Mucosa of descending colon (tissue), 1 donor: Measurements from ENCODE around the gene RPS6KA5.

DNA sequence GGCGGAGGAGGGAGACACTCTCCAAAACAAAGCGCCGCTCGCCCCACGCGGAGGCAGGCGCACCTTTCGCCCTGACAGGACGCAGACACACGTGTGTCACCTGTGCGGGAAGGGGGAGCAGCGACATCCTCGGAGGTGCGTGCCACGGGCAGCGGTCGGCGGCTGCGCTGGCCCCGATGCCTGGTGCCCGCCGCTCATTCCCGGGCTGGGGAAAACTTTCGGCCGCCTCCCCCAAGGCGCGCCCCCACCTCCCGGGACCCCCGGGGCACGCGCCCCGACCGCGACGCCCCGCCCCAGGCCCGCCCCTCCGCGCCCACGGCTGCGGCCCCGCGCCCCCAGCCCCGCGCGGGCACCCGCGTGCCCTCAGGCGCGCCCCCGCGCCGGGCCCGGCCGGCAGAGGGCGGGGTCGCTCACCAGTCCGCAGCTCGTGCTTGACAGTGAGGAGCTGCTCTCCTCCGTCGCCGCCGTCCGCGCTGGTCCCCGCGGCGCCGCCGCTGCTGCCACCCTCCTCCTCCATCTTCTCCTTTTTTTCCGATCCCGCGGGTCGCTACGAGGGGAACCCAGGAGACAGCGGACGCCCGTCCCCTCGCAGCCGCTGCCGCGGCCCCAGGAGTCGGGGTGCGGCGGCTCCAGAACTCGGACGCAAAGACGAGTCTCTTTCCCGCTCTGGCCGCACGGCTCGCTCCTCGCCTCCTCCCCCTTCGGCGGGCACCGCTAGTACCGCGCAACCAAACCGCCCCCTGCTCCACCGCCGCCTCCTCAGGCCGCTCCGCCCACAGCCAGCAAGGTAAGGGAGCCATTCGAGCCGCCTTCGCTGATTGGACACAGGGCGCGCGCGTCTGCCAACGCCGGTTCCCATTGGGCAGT is at the start of gene RPS6KA5:
Gene RPS6KA5, minus strand, starts transcription at position 724 of the 867 bp plus-strand sequence.
- PRO-cap: bidirectional peak, plus-strand start at position 416 of the sequence, minus-strand start at position 279 of the sequence; unidirectional peak, minus-strand start at position 650 of the sequence

DNA sequence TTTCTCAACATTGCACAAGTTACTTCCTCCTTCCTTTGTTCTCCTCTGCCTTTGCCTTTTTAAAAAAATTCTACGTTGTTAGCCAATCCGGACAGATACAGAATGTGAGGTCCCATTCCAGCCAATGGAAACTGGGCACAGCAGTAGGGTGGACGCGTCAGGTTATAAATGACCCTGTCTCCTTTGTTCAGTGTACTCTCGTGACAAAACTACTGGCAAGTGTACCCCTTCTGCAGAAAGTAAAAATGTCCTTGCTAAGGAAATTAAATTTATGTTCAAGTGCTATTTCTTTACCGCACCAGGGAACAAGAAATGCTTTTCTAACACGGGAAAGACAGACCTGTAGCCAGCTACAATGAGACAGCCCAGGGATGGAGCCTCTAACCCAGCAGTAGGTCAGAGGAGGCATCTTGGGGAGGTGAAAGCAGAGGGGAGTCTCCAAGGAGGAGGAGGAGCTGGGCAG is 26.2 kb upstream of the DGLUCY start:
- PRO-cap: unidirectional peak, plus-strand start at position 193 of the sequence

DNA sequence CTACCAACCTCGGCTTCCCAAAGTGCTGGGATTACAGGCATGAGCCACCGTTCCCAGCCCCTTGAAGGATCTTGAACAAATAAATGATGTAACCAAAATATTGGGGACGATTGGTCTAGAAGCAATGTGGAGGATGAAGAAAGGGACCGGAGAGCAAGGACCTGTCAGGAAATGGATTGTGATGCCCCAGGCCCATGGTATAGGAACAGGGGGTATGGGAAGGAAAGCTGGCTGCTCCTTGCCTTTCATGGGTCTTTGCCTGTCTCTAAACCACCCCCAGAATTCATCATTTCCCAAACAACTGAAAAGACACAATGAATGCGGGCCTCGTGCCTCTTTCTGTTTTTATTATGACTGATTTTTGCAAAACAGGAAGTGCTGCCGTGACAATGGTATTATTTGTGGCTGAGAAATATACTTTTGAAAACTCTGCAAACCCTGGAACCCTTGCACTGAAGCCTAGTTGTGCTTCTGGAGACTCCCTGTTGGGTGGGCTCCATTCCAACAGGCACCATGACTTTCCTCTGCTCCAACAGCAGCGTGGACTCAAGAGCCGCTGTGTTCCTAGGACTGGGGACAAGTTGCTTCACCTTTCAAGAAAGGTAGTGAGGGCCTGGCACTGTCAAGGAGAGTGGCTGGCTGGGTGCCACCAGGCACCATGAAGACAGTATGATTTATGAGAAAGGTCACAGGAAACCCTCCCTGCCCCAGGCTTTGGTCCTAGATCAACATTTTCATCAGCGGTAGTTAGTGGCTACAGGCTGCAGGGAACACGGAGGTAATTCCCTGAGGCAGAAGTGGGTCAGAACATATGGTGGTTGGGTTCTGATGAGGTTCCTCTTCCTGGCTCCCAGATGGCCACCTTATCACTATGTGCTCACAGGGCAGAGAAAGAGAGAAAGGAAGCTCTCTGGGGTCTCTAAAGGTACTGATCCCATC is 4.8 kb upstream of the DGLUCY start:
- PRO-cap: no peak

GRCh38 chr14:91202213-91202948 is 42.1 kb downstream of the GPR68 start:
- PRO-cap: no peak

- PRO-cap: unidirectional peak, plus-strand start at chr14:91241981; bidirectional peak, plus-strand start at chr14:91242146, minus-strand start at chr14:91242087
These were observed 2.9 kb downstream of the GPR68 start for GRCh38 chr14:91241202-91242310.

DNA sequence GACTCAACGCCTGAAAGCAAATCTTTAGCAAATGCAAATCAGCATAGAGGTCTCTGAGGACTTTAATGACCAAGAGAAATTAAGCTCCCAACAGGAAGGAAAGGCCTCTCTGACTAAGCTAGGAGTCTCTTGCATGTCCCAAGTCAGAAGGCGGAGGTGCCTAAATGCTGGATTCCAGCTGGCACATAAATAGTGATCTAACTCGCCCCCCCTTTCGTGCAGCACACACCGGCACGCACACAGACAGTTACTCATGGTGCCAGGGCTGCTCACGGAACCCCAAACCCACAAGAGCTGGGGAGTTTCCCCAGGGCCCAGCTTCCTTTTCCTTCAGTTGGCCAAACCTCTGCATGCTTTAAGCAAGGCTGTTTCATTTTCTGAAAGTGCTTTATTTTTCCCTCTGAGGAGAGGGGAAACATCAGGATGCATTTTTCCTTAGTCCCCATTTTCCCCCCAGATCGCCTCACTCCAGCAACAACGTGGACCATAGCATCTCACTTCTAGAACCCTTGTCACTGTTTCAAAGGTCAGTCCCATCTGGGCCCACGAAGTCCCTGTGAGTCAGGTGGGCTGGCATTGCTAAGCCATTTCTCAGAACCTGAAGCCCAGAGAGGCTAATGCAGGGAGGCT is 933 bp downstream of the GPR68 start:
- PRO-cap: bidirectional peak, plus-strand start at position 333 of the sequence, minus-strand start at position 253 of the sequence

GRCh38 chr14:91253827-91254613 is 9.5 kb upstream of the GPR68 start:
- PRO-cap: no peak

GRCh38 chr14:91332668-91333115 is 84.9 kb downstream of the CCDC88C start:
- PRO-cap: unidirectional peak, minus-strand start at chr14:91332840

DNA sequence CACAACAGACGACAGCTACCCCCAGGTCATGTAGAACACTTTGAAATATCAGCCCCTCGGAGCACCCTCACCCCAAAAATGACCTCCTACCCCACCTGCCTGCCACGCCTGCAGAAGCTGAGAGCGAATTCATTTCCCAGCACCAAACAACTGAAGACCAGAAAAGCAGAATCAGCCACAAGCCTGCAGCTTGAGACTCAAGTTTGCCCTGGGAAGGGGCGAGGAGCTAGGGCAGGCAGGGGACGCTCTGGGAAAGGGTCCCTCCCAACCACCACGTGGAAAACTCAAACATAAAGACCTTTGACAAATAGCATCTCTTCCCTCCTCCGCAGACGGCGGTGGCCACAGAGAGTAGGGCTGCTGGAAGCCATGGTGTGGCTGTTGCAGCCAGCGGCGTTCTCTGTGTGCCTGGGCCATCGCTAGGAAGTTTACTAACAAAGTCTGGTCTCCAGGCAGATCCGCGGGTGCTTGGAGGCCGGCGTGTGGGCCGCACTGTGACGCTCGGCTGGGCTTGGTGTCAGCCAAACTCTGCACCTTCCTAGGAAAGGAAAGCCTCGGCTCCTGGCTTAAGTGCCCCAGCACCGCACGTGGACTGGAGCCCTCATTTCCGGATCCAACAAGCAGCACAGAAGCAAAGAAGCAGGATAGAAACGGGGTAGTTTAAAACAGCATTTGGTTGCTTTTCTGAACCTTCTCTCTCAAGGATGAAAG is 65.6 kb downstream of the CCDC88C start:
- PRO-cap: no peak

- PRO-cap: unidirectional peak, plus-strand start at chr14:91378181
These were observed 39.7 kb downstream of the CCDC88C start for GRCh38 chr14:91377879-91378322.

DNA sequence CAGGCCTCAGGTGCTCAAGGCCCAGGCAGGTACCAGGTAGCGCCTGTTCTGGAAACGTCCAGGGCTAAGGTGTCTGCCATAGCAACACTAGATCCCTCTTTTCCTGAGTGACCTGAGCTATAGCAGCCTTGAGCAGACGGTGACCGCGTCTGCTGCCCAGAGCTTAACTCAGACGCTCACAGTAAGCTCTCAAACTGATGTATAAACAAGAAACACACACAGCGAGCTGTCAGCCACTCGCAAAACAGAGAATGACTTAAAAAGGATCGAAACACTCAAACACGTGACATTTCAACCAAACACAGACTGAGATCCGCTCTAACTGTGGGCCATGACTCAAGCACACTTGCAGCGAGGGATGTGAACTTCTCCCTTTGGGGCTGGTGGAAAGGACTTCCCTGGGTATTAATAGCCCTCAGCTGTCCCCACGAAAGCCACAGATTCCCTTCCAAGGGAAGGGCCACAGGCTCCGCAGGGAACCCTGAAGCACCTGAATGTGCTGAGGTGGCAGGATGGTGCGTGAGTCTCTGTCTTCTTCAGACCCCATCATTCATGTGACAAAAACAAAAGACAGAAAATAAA is 29.1 kb downstream of the CCDC88C start:
- PRO-cap: no peak

DNA sequence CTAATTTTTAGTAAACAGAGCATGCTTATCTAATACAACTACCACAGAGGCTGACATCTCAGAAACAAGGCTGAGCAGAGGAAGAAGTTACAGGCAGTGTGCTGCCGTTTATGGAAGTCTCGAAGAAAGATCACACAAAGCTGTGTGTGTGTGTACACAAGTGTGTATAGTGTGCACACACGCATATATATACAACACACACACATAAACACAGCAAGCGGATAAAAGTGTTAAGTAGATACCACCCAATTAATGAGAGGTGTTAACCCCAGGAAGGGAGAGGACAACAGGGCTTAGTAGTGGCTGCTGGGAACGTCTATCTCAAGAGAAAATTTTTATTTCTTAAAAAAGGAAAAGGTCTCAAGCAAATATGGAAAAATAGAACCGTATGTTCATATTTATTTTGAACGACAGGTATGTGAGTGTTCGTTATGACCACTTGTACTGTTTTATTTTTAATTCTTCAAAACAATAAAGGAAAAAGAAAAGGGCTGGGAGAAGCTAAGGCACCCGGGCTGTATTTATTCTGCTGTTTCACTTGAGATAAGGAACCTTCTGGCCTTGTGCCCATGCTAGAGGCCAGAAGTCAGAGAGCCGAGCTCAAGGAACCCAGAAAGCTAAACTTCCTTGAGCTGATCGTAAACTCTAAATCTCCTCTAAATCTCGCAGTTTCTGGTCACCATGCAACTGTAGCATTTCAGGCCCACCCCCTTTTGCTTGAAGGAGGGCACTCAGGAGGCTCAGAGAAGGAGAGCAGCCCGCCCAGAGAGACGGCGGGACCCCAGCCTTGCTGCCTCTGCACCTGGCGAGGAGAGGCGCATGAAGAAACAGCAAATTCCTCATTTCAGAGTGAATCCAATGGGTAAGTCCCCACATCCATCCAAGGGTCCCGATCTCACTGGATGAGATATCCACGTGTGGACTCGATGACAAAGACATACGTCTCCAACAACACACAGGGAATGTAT is 15.0 kb downstream of the CCDC88C start:
- PRO-cap: bidirectional peak, plus-strand start at position 589 of the sequence, minus-strand start at position 446 of the sequence

DNA sequence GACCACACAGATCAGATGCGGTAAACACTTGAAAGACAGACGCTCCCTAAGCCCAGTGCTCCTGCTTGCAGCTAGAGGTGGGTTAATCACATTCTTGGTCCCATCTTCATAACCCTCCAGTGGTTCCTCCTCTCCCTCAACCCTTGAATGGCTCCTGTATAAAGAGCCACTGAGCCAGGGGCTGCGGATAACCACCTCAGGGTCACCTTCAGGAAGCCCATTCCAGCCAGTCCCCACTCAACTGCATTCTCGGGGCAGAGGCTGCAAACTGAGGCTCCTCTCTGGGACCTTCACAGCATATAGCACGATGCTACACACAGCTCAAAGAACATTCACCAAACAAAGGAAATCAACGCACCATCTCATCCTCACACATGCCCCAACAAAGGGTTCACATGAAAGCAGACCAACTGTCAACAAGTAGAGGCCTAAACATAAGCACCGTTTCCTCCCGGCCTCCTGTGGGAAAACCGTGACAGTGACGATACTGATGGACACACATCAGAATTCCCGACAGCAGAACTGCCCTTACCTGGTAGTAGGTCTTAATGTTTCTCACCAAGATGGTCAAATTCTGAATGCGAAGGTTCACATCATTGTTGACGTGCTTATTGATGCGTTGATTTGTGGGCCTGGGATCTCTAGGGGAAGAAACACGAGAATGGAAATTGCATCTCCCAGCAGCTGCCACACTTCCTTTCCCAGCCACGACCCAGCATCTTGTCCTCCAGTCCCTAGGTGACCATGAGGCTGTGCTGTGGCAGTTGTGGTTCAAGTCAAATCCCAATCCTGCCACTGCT is 9.3 kb downstream of the CCDC88C start:
- PRO-cap: no peak

DNA sequence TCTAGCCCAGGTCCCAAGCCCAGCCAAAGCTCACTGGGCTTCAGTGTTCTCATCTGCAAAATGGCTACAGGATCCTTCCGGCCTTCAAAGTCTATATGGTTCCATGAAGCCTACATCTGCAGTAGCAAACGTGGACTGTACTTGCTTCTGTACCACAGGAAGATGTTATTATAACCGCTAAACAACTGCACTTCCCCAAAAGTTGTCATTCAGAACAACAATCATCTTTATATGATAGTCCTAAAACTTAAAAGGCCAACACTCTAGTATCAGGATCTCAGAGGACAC is 6.4 kb downstream of the CCDC88C start:
- PRO-cap: unidirectional peak, minus-strand start at position 66 of the sequence; bidirectional peak, plus-strand start at position 121 of the sequence, minus-strand start at position 139 of the sequence; unidirectional peak, minus-strand start at position 139 of the sequence

DNA sequence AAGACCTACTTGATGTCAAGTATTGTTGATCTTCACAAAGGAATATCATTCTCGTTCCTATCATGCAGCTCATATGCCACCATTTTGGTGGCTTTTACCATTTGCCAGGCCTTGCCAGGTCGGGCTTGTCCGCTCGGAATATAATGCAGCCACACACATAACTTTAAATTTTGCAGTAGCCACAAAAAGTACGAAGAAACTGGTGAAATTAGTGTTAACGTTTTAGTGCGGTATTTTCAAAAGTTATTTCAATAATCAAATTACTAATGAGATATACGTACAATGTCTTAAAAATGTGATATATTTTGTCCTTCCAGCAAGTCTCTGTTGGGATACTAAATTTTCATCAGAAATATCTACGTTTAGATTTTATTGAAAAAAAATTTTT is 1.1 kb upstream of the PPP4R3A start:
- PRO-cap: no peak

DNA sequence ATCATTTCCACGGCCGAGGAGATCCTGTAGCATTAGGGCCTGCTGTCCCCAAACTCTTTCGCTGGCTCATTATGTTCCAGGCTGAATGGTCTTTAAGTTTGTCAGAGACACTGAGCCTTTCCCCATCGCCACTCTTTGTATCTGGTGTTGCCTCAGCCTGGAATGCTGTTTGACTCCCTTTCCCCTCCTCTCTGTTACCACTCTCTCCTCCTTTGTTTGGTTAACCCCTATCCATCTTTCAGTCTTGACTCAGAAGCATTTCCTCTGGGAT is 95.4 kb upstream of the PPP4R3A start:
- PRO-cap: no peak

DNA sequence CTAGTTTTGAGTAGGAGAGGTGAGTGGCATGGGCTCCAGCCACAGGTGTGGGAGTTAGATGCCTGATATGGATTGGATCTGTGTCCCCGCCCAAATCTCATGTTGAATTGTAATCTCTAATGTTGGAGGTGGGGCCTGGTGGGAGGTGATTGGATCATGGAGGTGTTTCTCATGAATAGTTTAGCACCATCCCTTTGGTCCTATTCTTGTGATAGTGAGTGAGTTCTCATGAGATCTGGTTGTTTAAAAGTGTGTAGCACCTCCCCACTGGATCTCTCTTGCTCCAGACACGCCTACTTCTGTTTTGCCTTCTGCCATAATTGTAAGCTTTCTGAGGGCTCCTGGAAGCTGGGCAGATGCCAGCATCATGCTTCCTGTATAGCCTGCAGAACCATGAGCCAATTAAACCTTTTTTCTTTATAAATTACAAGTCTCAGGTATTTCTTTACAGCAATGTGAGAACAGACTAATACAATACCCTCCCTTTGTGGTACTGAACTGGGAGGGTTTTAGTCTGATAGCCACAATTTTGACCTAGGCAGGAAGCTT is 27.8 kb upstream of the CATSPERB start:
- PRO-cap: no peak

DNA sequence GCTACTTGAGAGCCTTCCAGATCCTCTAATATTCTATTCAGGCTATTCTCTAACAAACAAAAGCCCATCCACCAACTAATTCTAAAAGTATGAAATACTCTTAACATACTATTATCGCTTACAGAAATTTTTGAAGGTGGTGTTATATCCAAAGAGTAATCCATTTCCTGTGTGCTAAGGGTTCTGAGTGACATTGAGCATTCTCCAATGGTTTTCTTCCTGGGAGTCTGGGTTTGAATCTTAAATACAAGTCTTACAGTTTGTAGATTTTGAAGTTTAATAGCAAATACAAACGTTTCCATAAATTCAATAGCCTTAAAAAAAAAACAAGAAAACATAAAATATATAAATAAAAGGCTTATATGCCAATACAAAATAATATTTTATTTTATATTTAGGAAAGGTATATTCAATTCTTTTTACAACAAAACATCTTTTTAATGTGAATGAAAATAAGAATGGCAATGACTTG is 60.4 kb upstream of the CATSPERB start:
- PRO-cap: no peak

- PRO-cap: bidirectional peak, plus-strand start at chr14:91873652, minus-strand start at chr14:91873536
These were observed 5.9 kb upstream of the TC2N start for GRCh38 chr14:91873000-91873960.

GRCh38 chr14:91877403-91877852 is 10.1 kb upstream of the TC2N start:
- PRO-cap: no peak